ENCODE measurements around the genes RHBDD3 and PLA2G3.

DNA sequence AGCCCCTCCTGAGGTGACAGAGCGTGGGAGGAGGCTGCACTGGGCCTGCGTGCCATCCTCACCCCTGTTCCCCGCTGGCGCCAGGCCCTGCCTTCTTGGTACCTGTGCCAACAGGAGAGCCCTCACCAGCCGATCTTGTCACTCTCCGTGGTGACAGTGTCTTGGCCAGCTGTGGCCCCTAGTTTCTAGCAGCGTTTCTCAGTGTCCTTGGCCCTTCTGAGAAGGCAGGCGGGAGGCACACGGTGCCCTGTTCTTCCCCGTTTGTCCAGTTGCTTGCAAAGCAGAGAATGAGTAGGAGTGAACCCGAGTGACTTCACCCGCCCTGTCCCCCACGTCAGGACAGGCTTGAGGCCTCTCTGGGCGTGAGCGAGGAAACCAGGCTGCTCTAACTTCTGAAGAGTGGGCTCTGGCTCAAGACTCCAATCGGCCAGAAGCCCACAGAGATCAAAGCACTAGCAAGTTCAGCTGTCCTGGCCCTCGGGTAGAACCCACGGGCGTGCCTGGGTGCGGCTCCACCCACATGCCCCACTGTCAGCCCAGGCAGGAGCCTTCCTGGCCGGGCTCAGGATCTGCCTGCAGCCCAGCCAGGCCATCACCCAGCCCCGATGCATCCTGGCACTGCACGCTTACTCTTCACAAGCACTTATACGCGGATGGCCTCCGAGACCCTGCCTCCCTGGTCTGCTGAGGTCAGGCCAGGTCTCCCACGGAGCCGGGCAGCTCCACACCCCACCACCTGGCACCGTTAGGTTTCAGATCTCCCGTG lies 60.1 kb upstream of the EMID1 start:
- PRO-cap: no peak
- RAMPAGE, long total RNA, 2 experiments: no peak in any of the 2 experiments

- PRO-cap: bidirectional peak, plus-strand start at chr22:29264179, minus-strand start at chr22:29263911
- RAMPAGE, long total RNA, 2 experiments: no peak in any of the 2 experiments
Measured at GRCh38 chr22:29263405-29264550, 4.0 kb downstream of the RHBDD3 start.

- PRO-cap: bidirectional peak, plus-strand start at chr22:29268282, minus-strand start at chr22:29267837
- RAMPAGE, long total RNA, 2 experiments: start-site peak on the plus strand in 2 of 2 experiments, at chr22:29268281-29268329 at its widest, 1,106 to 3,053 reads per replicate; start-site peak on the minus strand in 2 of 2 experiments, at chr22:29267718-29267945 at its widest, 12 to 106 reads per replicate
Measured at GRCh38 chr22:29267521-29268373, at the start of gene RHBDD3. RHBDD3 (minus strand) TSS chr22:29267981.

GRCh38 chr22:29288885-29289910 lies 17.3 kb upstream of the GAS2L1 start:
- PRO-cap: no peak
- RAMPAGE, long total RNA, 2 experiments: no peak in any of the 2 experiments

DNA sequence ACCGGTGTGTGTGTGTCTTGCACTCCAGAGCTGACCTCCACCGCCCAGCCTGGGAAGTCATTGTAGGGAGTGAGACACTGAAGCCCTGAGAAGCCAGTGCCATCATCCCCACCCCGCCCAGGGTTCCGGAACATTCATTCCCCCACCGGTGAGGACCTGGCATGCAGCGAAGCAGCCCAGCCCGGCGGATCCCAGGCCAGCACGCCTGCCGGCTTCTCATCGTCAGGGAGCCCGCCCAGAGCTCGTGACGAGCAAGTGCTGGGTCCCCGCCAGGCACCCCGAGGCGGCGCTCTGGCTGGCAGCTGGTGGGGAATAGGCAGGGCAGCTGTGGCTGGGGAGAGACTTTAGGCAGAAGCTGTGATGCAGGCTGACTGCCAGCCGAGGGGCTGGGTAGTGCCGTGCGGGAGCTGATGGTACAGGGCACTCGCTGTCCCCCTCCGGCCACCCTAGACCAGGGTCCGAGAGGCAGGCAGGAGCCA lies 24.7 kb upstream of the CABP7 start:
- PRO-cap: no peak
- RAMPAGE, long total RNA, 2 experiments: no peak in any of the 2 experiments

- PRO-cap: no peak
- RAMPAGE, long total RNA, 2 experiments: no peak in any of the 2 experiments
Measured at GRCh38 chr22:29767765-29768631, 829 bp downstream of the UQCR10 start.

- PRO-cap: no peak
- RAMPAGE, long total RNA, 2 experiments: no peak in any of the 2 experiments
Measured at GRCh38 chr22:30033159-30033671, 47.0 kb upstream of the HORMAD2 start.

DNA sequence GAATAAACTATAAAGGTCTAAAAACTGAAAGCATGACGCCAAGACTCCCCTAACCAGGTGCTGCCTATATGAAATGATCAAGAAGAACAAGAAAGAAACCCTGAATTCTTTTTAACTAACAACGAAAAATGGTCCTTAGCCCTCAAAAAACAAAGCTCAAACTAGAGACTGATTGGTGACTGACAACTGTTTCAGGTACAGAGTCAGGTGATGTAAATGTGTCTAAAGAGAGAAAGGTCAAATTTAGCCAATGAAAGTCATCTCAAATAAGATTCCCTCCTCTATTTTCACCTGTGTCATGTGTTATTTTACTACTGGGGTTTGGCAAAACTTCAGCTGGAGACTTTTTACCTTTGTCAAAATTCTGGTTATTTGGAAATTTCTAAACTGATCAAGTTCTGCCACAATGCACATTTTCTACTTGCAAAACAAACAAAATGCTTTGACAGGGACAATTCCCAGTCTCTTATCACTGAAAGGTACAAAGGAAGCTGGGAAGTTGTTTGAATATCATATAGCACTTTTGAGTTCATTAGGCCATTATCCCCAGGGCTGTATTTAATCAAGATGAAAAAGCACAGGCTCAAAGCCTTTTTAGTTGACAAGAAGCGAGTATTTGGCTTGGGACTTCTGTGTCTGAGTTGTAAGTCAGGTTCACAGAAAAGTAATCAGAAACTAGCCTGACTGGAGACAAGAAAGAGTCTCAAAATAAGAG lies 3.1 kb upstream of the HORMAD2 start:
- PRO-cap: no peak
- RAMPAGE, long total RNA, 2 experiments: no peak in any of the 2 experiments

DNA sequence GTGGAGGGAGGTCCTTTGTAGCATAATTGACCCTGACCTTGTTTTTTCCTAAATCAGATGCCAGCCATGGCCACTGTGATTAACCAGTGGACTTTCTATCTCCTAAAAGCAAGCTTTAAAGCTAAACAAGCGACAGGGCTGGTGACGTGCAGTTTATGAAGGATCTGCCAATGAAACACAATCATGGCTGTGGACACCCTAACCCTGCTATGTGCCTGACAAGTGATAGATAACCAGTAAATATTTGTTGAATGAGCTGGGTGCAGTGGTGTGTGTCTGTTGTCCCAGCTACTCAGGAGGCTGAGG lies 64.2 kb downstream of the LIF start:
- PRO-cap: no peak
- RAMPAGE, long total RNA, 2 experiments: no peak in any of the 2 experiments

DNA sequence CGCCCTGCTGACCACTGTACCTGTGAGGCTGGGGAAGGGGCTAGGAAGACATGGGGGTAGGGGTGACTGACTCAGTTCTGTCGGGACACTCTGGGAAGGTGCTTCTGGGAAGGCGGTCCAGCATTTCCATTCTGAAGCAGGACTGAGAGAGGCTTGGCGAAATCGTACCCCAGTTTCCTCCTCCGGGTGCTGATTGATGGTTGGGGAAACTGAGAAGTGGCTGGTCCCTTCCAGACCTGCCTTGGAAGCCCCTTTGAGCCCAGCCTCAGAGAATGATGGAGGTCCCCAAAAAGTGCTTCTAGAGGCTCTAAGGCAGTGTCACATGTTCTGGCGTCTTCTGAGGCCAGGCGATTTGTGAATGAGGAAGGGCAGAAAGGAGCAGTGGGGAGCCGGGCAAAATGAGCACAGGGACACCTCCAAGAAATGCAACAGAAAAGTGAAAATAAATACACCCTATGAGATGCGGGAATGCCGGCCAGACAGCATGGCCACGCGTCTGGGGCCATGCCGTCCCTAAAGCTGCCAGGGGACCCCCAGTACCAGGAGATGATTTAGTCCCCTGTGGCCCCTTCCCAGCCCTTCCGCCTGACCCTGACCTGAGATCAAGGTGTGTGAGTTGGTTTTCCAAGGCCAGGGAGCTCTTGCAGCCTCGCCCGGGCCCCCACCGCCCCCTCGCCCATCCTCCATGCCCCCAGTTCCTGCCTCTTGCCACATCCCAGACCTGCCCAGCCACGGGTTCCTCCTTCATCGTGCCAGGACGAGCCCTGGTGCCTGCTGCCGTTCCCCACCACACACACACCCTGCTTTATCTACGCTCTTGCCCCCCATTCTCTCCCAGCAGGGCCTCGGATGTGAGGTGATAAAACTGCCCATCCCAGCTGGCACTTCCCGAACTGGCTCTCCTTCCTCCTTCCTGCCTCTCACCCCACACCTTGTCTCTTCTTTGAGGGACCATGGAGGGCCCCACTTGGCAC lies 1.2 kb upstream of the LIF start:
- PRO-cap: no peak
- RAMPAGE, long total RNA, 2 experiments: no peak in any of the 2 experiments

- PRO-cap: no peak
- RAMPAGE, long total RNA, 2 experiments: no peak in any of the 2 experiments
Measured at GRCh38 chr22:30354170-30354750, 2.4 kb downstream of the SF3A1 start.

DNA sequence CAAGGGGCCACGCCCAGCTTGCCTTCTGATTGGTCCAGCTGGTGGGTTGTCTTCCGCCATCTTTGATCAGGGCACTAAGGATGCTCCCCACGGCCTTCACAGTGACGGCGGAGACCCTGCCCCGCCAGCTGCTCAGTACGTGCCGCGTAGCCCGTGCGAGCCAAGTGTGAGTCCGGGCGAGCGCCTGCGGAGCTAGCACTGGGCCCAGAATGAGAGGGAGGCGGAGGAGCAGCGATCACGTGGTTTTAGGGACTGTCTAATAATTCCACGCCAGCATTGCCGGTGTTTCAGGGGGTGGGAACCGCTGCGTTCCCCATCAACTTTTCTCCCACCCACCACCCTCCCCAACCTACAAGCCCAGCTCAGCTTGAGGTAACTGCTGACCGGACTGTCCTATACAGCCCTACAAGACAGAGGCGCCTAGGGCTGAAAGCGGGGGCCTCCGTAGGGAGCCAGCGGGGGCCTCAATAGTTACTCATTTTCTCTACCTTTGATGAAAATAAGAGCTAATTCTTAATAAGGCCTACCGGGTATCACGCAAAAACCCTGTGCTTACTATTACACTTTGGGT lies 1.5 kb upstream of the MTFP1 start:
- PRO-cap: bidirectional peak, plus-strand start at position 167 of the sequence, minus-strand start outside the sequence
- RAMPAGE, long total RNA, 2 experiments: start-site peak on the minus strand in 1 of 2 experiments, centred at position 181 of the sequence, 15 reads per replicate

GRCh38 chr22:30444857-30445729 lies 19.5 kb downstream of the MTFP1 start:
- PRO-cap: unidirectional peak, minus-strand start at chr22:30445118
- RAMPAGE, long total RNA, 2 experiments: no peak in any of the 2 experiments

DNA sequence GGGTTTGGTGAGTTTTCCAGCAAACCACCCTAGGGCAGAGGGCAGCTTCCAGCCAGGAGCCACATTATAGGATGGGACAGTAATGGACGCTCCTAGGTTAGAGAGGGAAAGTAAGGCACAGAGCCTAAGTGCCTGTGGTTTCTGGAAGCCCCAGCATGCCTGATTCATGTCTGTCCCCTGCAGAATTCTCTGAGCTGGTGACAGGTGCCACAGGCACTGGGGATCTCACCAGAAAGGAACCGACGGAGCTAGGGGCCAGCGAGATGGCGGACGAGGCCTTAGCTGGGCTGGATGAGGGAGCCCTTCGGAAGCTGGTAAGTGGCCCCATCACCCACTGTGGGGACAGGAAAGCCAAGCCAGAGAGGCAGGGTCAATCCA lies 1.9 kb downstream of the SMTN start:
- PRO-cap: no peak
- RAMPAGE, long total RNA, 2 experiments: no peak in any of the 2 experiments

GRCh38 chr22:31108037-31108242 lies 572 bp upstream of the SELENOM start:
- PRO-cap: no peak
- RAMPAGE, long total RNA, 2 experiments: no peak in any of the 2 experiments

GRCh38 chr22:31118970-31119659 lies 3.7 kb upstream of the INPP5J start:
- PRO-cap: unidirectional peak, minus-strand start at chr22:31119196
- RAMPAGE, long total RNA, 2 experiments: no peak in any of the 2 experiments

DNA sequence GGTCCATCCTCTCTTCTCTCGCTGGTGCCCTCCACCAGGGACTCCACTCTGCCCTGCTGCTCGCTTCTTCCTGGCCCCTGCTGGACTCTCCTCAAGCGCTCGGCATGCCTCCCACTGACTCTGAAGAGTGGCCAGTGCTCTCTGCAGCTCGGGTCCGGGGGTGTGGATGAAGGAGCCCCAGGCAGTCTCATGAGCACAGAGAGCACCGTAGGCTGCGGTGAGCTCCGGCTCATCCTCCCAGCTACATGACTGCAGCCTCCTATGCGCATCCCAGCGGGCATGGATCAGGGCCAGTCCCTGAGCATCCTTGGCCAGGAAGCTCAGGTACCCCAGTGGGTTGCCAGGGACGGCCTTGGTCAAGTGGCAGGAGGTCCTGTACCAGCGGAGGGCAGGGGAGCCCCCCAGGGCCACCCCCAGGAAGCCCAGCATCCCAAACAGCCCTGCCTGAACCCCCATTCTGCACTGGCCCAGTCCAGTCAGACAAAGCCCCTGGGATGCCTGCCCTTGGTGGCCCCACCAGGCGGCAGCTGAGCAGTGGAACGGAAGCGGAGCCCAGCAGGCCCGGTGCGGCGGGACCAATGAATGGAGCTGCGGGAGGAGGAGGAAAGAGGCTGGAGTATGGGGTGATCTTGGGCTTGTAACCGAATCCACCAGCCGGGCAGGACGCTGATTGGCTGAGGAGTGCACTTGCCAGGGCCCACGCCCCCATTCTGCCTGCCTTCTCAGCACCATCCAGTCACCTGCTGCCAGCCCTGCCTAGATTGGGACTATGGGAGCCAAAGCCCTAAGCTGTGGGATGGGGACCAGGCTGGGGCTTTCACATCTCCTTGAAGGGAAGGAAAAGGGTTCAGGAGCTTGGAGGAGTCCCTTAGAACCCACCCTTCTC lies at the start of gene PLA2G3:
TSS of gene PLA2G3 (minus strand) at position 610 of the 886 bp plus-strand sequence.
- PRO-cap: no peak
- RAMPAGE, long total RNA, 2 experiments: no peak in any of the 2 experiments

DNA sequence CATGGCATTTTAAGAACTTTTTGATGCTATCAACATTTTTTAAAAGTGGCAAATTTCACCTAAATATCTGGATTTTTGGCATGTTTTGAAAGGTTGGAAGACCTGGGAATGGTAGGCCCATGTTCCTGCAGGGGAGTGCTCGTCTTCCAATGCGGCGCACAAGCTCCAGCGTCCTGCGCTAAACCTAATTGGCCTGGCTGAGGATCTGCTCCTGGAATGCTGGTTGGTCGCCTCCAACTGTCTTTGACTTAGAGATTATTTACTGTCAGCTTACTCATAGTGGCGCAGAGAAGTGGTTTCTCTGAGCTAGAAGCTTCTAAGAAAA lies 641 bp upstream of the LIMK2 start:
- PRO-cap: no peak
- RAMPAGE, long total RNA, 2 experiments: no peak in any of the 2 experiments

DNA sequence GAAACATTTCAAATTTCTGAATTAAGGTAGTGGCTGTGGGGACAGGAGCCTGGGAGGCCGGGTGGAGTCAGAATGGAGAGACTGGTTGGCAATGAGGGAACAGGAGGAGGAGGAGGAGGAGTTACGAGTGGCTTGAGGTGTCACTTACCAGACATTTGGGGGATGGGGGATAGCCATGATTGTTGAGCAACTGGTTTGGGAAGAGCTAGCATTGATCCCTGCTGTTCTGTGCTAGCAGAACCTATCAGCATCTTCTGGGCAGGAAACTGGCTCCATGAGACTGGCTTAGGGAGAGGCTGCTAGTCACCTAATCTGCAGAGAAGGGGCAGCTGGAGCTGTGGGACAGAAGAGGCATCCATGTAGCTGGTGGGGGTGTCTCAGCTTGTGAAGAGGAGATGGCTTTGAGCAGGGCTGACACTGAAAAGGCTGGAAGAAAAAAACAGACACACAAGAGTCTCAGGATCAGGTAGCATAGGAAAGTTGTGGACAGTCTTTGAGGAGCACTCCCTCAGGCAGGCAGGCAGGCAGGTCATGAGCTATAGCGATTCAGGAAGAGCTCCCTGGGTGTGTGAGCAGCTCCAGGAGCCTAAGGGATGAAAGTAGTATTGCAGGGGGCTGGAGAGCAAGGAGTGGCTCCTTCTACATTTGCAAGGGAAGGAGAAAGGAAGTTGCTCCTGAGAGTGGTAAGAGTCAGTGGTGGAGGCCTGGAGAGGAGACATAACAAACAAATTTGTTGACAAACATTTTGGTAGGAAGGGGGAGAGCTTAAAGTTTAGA lies 22.2 kb downstream of the PIK3IP1 start:
- PRO-cap: no peak
- RAMPAGE, long total RNA, 2 experiments: no peak in any of the 2 experiments

DNA sequence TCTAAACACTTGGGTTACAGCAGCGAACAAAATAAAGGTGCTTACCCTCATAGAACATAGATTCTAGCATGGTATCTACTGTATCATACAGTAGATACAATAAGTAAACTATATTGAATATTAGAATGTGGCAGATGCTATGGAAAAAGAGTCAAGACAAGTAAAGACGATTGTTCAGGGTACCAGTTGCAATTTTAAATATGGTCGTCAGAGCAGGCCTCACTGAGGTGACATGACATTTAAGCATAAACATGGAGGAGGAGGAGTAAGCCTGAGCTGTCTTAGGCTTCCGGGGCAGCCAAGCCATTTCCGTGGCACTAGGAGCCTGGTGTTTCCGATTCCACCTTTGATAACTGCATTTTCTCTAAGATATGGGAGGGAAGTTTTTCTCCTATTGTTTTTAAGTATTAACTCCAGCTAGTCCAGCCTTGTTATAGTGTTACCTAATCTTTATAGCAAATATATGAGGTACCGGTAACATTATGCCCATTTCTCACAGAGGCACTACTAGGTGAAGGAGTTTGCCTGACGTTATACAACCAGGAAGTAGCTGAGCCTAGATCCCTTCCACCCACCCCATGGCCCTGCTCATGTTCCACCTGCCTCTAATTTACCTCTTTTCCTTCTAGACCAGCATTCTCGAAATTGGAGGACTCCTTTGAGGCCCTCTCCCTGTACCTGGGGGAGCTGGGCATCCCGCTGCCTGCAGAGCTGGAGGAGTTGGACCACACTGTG lies 14.5 kb downstream of the PIK3IP1 start:
- PRO-cap: no peak
- RAMPAGE, long total RNA, 2 experiments: no peak in any of the 2 experiments